Occipital lobe (tissue), 2 donors: ENCODE measurements around a stretch of chr15.

DNA sequence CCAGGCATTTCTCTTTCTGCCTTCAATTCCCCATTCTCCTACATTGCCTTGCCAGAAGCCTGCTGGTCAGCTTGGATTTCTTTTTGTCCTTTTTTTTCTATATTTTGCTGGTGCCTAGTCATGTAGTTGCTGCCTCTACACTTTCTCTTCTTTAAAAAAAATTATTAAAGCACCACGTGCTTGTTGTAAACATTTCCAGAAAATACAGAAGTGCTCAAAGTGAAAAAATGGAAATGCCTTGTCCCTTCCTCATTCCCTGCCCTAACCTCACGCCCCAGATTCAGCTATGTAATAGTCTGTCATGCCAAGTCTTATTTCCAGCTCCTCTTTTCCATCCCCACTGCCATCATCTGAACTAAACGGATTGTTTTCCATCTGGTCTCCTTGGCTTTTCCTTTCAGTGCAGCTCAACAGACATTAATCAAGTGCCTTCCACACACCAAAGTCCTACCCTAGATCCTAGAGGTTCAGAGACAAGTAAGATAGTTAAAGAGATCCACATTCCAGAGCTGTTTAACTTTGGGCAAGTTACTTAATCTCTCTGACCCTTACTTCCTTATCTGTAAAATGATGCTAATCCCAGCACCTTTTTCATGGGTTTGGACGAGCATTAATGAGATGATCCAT, 15.5 kb downstream of the ZNF774 start:
- RAMPAGE, long total RNA = no peak

DNA sequence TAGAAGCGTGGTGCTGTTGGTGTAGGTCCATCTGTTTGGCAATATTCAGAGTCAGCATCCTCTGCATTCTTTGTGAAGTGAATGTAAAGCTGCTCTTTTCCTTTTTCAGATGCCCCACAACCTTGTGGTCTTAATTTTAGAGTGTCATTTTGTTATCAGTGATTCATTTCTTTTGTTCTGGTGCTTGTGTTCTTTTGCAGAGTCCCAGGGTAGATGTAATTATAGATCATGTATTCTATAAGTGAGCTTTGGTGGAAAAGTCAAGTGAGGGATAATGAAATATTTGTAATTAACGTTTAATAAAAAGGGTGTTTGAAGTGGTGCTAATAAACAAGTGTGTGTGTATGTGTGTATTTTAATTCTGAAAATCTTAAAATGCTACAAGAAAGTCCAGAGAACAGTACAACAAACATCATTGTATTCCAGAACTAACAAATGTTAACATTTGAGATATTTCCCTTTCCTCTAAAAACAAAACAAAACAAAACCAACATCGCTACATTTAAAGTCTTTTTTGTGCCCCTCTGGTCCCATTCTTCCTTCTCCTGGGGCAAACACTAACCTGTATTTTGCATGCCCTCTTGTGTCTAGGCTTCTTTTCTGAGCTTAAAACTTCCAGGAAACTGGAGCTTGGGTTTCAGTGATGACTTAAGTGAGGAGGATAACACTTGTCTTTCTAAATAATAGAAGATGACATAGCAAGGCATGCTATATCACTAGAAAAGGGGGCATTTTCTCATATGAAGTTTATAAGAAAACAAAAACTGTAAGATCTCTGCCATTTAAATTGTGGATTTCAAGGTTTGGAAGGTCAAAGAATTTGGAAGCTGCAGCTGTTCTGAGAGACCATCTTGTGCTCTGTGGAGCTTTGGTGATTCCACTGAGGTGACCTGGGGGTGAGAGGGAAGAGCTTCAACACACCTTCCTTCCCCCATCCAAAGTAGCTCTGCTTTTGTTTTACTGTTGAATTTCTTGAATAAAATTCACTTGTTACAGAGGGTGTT, 3.9 kb downstream of the IQGAP1 start:
- RAMPAGE, long total RNA = no peak

DNA sequence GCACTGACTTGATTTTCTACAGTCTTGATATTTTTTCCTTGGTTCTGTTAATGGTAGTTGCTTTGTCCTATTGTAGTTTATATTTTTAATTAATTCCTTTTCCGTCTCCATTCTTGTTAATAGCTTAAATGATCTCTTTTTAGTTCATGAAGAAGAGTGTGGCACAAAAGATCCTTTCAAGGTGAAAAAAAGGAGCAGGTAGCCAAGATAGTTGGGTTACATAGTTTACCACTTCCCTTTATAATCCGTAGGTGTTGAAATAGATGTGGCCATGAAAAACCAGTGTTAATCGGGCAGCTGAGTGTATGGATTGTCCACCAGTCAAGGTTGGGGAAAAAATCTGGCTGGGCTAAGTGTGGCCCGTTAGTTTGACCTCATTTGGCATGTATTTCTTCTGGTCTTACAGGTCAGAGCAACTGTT, 12.3 kb downstream of the IQGAP1 start:
- RAMPAGE, long total RNA = no peak

GRCh38 chr15:90459439-90459836, 70.3 kb upstream of the CRTC3 start:
- RAMPAGE, long total RNA = no peak

- RAMPAGE, long total RNA = no peak
These were observed 67.0 kb upstream of the BLM start for GRCh38 chr15:90650027-90650672.

GRCh38 chr15:90680678-90680887, 36.6 kb upstream of the BLM start:
- RAMPAGE, long total RNA = no peak

DNA sequence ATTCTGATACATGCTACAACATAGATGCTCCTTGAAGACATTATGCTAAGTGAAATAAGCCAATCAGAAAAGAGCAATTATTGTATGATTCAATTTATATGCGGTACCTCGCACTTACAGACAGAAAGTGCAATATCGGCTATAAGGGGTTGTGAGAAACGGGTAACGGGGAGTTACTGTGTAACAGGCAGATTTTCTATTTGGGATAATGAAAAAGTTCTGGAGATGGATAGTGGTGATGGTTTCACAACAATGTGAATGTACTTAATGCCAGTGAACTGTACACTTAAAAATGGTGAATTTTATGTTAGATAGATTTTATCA, 832 bp upstream of the BLM start:
- RAMPAGE, long total RNA = no peak

DNA sequence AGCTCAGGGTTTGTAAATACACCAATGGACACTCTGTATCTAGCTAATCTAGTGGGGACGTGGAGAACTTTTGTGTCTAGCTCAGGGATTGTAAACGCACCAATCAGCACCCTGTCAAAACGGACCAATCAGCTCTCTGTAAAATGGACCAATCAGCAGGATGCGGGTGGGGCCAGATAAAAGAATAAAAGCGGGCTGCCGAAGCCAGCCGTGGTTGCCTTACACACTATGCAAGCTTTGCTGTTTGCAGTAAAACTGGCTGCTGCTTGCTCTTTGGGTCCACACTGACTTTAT, 42.2 kb upstream of the FURIN start:
- RAMPAGE, long total RNA = no peak

GRCh38 chr15:90959730-90960546, 5.3 kb downstream of the RCCD1 start:
- RAMPAGE, long total RNA = no peak

GRCh38 chr15:91021340-91022316, 766 bp downstream of the VPS33B start:
- RAMPAGE, long total RNA = no peak

- RAMPAGE, long total RNA = no peak
These were observed 356.5 kb upstream of the SLCO3A1 start for GRCh38 chr15:91496891-91497501.

- RAMPAGE, long total RNA = no peak
These were observed 19.1 kb downstream of the SLCO3A1 start for GRCh38 chr15:91872382-91873181.

- RAMPAGE, long total RNA = no peak
These were observed 87.2 kb downstream of the SLCO3A1 start for GRCh38 chr15:91940258-91941633.

- RAMPAGE, long total RNA = no peak
These were observed 94.6 kb downstream of the SLCO3A1 start for GRCh38 chr15:91947740-91948927.

GRCh38 chr15:91963259-91963766, 109.8 kb downstream of the SLCO3A1 start:
- RAMPAGE, long total RNA = no peak

DNA sequence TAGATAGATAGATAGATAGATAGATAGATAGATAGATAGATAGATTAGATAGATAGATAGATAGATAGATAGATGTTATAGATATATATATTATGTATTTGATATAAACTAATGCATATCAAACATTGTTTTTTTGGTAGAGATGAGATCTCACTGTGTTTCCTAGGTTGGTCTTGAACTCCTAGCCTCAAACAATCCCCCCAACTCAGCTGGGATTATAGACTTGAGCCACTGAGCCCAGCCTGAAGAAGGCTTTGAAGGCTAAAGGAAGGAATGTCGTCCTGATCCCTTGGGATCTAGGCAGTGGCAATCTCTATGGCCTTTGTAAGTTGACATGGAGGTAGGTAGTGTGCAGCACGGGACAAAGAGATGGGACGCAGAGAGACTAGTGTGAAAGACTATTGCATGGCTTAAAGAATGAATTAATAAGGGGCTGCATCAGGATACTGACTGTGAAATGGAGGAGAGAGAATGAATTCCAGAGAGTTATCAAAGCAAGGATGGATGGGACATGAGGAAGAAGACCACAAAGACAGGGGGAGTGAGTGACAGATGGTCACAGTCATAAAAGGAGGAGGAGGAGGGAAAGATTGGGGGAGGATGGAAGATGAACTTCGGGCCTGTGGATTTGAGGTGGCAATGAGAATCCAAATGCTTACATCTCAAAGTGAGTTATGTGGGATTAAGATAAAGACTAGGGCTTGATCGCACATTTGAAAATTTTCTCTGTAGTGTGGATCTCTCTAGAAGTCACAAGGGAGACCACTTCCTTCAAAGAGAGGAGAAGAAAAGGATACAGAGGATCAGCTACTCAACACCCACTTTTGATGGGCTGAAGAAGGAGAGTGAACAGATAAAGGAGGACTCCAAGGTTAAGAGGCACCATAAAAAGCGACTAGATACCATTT, 163.0 kb downstream of the SLCO3A1 start:
- RAMPAGE, long total RNA = no peak

GRCh38 chr15:92591248-92591650, 64.3 kb downstream of the FAM174B start:
- RAMPAGE, long total RNA = no peak

- RAMPAGE, long total RNA = no peak
These were observed 47.5 kb downstream of the FAM174B start for GRCh38 chr15:92607996-92608608.

GRCh38 chr15:92630058-92630508, 25.5 kb downstream of the FAM174B start:
- RAMPAGE, long total RNA = no peak

DNA sequence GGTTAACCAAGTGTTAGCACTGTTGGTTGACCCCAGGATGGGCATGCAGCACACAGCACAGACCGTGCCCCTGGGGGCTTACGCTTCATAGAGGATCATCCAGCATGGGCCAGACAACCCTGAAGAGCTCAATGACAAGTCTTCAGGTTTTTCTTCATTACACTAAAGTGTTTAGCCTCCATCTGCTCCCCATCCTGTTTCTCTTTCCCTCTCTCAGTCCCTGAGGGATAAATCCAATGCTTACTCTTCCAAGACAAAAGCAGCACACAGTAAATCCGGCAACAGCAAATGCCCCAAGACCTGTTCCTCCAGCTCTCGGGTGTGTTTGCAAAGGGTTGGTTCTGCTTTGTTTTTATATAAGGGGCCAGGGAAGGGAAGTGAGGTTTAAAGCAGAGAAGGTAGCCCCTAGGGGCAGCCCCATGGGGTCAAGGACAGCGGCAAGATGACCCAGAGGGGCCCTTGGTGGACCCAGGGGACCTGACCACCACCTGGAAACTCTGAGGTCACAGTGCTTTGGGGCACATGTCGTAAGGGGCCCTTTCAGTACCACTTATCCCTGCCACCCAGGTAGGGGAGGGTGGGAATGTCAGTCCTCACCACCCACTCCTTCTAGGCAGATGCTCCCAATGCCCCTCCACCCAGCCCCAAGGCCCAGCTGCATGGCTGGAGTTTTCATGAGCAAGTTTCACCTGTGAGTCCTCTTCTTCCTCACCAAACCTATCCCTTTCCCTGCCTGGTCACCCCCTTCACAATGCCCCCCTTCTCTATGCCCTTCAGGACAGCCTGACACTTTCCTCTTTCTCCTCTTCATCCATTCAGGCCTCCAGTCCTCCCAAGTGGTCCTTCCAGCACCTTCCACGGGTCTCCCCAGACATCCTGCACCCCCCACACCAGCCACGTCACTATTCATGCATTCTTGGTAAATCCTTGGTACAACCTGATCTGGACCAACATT, 10.0 kb downstream of the FAM174B start:
- RAMPAGE, long total RNA = no peak